Urinary bladder (tissue), 3 donors: ENCODE measurements around a stretch of chr12.

- PRO-cap = unidirectional peak, plus-strand start at chr12:29148260
- RAMPAGE, long total RNA = no peak
These were observed 1.1 kb upstream of the FAR2 start for GRCh38 chr12:29148031-29148346.

- PRO-cap = no peak
- RAMPAGE, long total RNA = no peak
These were observed 59.6 kb downstream of the FAR2 start for GRCh38 chr12:29208496-29209275.

GRCh38 chr12:29241537-29242754, 92.9 kb downstream of the FAR2 start:
- PRO-cap = no peak
- RAMPAGE, long total RNA = no peak

- PRO-cap = no peak
- RAMPAGE, long total RNA = no peak
These were observed 9.2 kb upstream of the OVCH1 start for GRCh38 chr12:29506480-29507223.

- PRO-cap = unidirectional peak, plus-strand start at chr12:29582862
- RAMPAGE, long total RNA = no peak
These were observed 84.9 kb upstream of the OVCH1 start for GRCh38 chr12:29582216-29583024.

GRCh38 chr12:30692443-30693228, 3.0 kb downstream of the IPO8 start:
- PRO-cap = no peak
- RAMPAGE, long total RNA = no peak

GRCh38 chr12:30694862-30695246, 815 bp downstream of the IPO8 start:
- PRO-cap = no peak
- RAMPAGE, long total RNA = no peak

DNA sequence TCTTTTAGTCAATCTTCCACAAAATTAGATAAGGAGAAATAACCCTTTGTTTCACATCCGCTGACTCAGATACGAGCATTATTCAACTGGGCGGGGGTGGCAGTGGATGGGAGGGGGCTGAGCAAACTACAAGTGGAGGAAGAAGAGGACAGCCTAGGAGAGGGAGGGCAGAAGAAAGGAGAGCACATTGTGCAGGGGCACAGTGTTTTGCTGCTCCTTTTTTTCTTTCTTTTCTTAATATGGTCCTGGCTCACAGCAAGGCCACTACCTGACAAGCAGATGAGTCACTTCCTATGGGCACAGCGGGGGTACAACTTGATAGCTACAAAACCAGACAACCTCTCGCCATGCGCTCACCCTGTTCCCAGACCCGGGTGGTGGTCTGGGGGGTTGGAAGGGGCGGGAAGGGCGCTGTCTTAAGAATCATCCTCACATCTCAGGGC, 40.4 kb upstream of the CAPRIN2 start:
- PRO-cap = bidirectional peak, plus-strand start at position 156 of the sequence, minus-strand start outside the sequence; bidirectional peak, plus-strand start at position 327 of the sequence, minus-strand start at position 212 of the sequence
- RAMPAGE, long total RNA = no peak

DNA sequence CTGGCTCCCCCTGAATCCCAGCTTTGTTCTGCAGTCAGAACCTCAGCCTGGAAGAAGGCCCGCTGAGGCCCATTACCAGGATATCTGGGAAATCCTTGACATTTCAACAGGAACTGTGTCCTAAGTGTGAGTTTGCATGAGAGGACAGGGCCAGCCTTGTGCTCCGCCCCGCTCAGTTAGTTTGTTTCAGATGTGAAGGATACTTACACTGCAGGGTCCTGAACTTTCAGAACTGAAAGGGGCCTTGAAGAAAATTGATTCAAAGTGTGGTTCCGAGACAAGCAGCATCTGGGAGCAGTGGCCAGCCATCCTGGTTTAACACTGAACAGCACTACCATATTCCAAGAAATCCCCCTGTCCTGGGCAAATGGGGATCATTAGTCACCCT, 19.3 kb downstream of the TSPAN11 start:
- PRO-cap = no peak
- RAMPAGE, long total RNA = no peak

DNA sequence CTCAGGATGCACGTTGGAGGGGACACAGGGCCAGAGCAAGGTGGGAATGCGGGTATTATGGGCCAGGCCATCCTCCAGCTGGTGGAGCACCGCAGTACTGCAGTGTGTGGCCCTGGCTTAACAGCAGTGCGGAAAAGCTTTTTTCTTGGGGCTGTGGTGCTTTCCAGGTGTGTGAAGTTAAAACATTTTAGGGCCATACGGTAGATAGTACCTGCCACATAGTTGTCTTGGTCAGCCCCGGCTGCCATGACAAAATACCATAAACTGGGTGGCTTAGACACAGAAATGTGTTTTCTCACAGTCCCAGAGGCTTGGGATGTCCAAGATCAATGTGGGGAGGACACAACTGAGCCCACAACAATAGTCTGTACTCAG, 938 bp downstream of the DDX11 start:
- PRO-cap = no peak
- RAMPAGE, long total RNA = no peak

GRCh38 chr12:31118069-31118939, 44.6 kb downstream of the DDX11 start:
- PRO-cap = no peak
- RAMPAGE, long total RNA = no peak

- PRO-cap = no peak
- RAMPAGE, long total RNA = no peak
These were observed 6.1 kb downstream of the SINHCAF start for GRCh38 chr12:31319558-31320571.

GRCh38 chr12:31323470-31324531, 2.1 kb downstream of the SINHCAF start:
- PRO-cap = bidirectional peak, plus-strand start at chr12:31324261, minus-strand start at chr12:31324149
- RAMPAGE, long total RNA = start-site peak on the minus strand at chr12:31324123-31324179, 86 and 48 reads in 2 replicates

DNA sequence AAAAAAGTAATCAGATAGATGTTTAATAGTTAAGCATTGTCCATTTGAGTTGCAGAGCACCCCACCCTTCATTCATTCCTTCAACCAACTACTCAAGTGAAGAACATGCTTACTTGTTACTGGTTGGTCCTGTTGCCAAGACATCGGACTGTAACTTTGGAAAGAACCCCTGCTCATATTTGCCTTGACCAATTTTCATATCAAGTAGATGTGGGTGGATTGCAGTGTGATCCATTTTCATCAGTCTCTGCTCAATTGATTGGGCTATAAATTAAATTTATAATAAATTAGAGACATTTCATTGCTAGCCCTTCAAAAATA, 116.7 kb upstream of the SINHCAF start:
- PRO-cap = no peak
- RAMPAGE, long total RNA = no peak

DNA sequence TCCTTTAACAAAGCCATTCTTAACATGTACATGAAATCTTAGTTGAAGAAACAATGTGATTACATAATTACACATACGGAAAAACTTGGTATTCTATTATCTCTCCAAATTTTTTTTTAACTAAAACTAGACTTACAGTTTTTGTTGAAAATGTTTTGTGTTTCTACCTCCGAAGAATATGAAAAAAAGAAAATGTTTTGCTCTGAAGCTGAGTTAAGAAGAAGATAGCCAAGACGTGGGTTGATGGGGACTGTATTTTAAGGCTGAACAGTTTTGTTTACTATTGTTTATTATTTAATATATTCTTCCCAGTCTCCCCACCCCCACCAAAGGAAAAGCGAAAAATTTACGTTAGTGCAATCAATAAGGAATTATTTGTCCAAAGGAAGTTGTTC, 1.7 kb downstream of the DENND5B start:
- PRO-cap = no peak
- RAMPAGE, long total RNA = no peak

- PRO-cap = no peak
- RAMPAGE, long total RNA = no peak
These were observed 82.6 kb upstream of the RESF1 start for GRCh38 chr12:31876560-31877055.

DNA sequence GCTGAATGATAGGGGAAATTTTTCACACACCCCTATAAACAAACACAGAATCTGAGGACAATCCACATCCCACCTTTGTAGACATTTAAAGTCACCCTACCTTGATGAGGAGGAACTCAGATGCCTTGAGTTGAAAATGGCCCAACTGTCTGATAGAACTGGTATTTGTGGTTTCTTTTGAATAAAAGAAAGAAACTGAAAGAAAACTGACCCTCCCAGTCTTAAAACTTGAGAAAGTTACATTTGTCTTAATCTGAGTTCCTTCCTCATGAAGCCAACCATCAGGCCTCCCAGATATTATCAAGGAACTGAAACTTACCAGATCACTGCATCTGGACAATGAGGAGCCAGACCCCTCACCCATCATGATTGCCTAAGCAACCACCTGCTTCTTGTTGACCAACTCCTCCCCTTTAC, 72.1 kb upstream of the RESF1 start:
- PRO-cap = no peak
- RAMPAGE, long total RNA = no peak

- PRO-cap = no peak
- RAMPAGE, long total RNA = no peak
These were observed 1.6 kb downstream of the RESF1 start for GRCh38 chr12:31960571-31961488.

DNA sequence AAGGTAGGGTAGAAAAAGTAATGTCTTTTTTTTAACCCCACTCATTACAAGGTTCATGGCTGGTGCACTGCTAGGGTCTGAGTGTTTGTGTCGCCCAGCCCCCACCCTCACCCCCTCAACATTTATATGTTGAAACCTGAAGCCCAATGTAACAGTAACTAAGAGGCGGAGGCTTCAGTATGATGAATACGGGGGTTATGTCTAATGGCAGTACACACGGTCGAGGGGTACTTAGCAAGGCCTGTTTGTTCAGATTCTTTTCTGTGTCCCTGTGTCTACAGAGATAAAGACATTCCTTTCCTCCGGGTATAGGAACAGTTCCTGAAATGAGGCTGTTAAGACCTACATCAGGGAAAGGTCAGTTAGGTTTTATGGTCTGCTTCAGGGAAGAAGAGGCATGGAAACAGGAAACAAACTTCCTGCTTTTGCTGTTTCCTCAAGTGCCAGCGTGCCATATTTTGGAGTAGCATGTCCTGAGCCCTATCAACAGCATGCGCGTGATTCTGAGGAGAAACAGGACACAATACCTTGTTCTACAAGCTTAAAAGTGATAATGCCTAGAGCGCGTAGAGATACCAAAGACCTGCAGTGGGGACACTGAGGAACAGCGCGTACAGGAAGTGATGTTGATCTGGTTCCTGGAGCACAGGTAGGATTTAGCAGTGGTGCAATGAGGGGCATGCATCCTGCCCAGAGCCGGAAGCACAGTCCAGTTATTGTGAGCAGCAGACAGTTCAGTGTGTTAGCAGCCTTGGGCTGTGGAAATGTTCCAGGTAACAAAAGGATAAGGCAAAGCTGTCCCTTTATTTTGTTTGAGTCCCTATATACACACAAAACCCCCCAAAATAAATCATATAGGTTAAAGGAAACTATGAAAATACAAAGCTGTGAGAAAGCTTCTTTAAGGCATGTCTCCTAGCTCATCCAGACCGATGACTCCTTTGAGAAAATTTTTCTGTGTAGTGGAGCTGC, 47.2 kb downstream of the FGD4 start:
- PRO-cap = no peak
- RAMPAGE, long total RNA = no peak

DNA sequence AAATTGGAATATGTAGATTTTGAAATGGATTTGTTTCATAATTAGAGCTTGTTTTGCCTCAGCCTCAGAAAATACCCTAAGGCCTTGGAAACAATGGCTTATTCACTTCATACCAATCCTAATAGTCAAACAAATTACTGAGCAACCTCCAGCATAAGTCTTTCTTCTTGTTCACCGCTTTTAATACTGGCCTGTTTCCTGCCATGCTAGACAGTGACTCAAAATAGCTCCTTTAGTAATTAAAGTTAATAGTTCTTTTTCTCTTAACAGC, 110.9 kb upstream of the DNM1L start:
- PRO-cap = unidirectional peak, minus-strand start at position 182 of the sequence
- RAMPAGE, long total RNA = no peak